Fibroblast of villous mesenchyme (primary cell): ENCODE measurements around the genes GDI1, RAB39B and TMLHE.

GRCh38 chrX:153878879-153879498 lies 7.0 kb downstream of the L1CAM start:
- CAGE, long polyA plus RNA = no peak

- CAGE, long polyA plus RNA = no peak
Measured at GRCh38 chrX:153886716-153887654, 1.0 kb upstream of the L1CAM start.

- CAGE, long polyA plus RNA = no peak
Measured at GRCh38 chrX:153942700-153943132, 1.7 kb downstream of the RENBP start.

DNA sequence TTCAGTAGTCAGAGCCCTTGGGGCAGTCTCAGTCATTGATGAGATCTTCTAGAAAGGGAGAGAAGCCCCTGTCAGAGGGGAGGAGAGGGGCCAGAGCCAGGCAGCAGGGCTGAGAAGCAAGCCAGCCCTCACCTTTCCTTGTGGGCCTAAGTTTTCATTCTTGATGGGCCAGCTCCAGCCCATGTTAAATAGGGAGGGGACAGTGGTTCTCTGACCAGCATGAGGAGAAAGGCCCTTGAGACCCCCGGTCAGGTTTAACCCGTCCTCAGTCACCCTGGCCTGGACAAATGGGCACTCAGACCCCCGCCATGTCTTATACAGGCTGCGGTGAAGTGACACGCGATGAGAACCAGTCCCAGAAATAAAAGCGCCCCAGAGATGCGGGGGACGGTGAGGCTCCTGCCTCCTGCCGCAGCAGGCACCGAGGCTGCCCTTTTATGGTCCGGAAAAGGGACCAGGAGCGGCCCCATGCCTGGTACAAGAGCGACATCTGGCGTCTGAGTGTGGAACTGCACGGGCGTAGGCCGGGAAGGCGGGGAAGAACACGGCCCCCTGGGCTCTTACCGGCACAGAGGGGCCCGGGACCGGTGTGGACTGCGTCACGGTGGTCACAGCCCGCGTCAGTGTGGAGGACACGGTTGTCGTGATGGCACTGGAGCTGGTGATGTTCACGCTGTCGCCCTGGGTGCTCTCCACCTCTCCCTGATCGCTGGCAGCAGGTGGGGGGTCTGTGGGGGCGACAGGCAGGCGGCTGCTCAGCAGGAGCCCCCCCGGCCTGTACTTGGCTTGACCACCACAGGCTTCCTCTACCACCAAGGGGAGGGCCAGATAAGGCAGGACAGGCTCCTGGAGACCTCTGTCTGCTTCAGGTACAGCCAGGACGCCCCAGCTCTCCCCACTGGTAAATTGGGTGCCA lies 8.9 kb upstream of the RENBP start:
- CAGE, long polyA plus RNA = no peak

GRCh38 chrX:154004150-154004920 lies 15.4 kb downstream of the IRAK1 start:
- CAGE, long polyA plus RNA = no peak

DNA sequence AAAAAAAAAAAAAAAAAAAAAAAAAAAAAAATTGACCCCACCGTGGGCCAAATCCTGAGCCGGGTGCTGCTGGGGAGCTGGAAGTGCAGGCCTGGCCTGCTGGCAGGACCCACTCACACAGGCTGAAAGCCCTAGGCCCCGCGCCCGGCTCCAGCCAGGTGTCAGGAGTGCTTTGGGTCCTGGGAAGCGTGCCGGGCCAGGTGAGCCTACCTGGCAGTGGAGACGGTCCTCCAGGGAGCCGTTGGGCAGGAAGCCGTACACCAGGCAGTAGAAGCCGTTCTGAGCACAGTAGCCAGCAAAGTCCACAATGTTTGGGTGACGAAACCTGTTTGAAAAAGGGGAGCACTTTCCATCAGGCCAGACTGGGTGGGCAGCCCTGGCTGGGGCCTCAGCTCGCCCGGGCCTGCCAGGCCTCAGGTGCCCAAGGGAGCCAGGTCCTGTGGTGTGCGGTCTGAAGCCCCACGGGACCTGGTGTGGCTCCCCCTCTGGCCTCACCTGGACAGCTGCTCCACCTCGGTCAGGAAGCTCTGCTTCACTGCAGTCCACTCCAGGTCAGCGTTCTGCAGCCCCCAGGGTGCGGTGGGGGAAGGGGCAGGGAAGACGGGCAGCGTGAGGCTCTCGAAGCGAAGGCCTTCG lies 1.8 kb downstream of the IRAK1 start:
- CAGE, long polyA plus RNA = no peak

DNA sequence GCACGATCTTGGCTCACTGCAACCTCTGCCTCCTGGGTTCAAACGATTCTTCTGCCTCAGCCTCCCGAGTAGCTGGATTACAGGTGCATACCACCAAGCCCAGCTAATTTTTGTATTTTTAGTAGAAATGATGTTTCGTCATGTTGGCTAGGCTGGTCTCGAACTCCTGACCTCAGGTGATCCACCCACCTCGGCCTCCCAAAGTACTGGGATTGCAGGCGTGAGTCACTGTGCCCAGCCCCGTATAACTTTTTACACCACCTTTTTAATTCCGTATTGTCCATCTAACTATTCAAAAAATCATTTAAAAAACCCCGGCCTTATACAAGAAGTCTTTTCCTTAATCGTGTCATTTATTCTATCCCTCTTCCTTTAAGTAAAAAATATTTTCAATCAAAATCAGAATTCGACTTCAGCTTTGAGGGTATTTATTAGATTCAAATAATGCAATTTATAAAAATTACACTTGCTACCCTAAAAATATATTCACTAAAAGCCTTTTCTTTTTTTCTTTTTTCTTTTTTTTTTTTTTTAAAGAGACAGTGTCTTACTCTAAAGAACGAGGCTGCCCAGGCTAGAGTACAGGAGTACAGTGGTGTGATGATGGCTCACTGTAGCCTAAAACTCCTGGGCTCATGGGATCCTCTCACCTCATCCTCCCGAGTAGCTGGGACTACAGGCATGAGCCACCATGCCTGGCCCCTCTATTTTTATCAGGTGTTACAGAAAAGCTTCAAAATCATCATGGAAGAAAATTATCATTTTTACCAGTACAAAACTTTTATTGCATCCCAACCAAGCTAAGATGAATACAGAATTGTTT lies 10.3 kb downstream of the MECP2 start:
- CAGE, long polyA plus RNA = no peak

- CAGE, long polyA plus RNA = no peak
Measured at GRCh38 chrX:154136435-154137334, 7.4 kb upstream of the OPN1LW start.

- CAGE, long polyA plus RNA = no peak
Measured at GRCh38 chrX:154351577-154352465, 22.6 kb downstream of the FLNA start.

DNA sequence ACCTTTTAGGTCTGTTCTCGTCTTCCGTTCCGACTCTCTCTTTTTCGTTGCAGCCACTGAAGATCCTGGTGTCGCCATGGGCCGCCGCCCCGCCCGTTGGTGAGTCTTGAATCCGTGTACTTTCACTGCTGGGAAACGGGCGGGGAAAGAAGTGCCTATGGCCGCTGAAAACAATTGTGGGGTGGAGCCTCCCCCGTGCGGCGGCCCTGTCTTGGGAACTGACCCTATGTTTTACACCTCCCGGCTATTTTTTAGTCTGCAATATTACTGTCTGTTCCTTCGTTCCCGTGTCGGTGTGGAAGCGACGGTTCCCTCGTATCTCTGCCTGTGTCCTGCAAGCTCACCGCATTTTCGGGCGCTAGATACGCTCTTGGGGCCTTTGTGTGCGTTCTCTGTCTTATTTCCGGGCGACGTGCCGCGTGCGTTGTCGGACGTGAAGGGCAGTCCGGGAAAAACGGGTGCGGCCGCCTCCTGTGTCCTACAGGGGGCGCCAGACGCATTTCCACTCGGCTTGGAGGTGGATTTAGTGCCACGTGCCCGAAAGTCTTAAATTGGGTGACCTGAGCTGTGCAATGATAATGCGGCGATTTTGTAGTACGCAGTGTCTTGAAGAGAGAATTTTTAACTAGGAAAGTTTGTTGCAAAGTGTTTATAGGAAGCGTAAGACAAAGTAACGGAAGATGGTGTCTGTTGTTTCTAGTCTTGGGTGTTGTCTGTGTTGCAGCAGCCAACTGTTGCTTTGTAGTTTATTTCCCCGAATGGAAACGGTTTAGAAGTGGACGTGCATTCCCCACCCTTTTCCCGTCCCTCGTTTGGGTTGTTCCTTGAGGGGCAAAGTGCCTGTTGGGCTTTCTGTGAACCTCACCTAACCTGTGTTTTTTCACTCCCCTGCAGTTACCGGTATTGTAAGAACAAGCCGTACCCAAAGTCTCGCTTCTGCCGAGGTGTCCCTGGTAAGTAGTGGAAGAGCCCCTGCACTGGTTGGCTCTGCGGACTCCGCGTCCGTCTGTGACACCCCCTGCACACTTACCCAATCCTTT lies 587 bp downstream of the RPL10 start:
- CAGE, long polyA plus RNA = no peak

GRCh38 chrX:154418388-154419156 lies 7.2 kb downstream of the TAFAZZIN start:
- CAGE, long polyA plus RNA = no peak

GRCh38 chrX:154436410-154437327 lies at the start of gene GDI1:
TSS of gene GDI1 (plus strand) at chrX:154437154.
- CAGE, long polyA plus RNA = no peak

DNA sequence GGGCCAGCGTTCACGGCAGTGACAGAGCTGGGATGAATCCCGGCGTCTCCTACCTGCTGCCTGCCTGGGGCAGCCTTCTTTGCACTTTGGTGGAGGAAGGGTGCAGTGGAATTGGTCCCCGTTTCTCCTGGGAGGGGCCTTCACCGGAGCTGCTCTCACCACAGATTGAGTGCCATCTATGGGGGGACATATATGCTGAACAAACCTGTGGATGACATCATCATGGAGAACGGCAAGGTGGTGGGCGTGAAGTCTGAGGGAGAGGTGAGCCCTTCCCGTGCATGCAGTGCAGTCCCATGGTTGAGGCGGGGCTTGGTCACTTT lies 3.0 kb upstream of the FAM50A start:
- CAGE, long polyA plus RNA = no peak

DNA sequence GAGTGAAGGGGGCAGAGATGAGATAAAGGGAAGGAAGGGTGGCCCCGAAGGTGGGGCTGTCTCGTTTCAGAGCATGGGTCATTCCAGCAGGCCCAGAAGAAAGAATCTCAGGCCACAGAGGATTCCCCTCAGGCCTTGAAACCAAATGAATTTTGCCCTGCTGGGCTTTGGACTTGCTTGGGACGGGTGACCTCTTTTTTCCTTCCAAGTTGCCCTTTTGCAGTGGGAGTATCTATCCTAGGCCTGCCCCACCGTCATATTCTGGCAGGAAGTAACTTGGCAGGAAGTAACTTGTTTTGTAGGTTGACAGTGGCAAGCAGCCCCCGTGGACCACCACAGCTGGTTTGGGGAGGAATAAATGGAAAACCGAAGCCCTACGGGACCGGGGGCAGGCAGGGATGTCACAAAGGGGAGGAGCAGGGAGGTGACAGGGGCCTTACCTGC lies 4.6 kb downstream of the FAM3A start:
- CAGE, long polyA plus RNA = no peak

- CAGE, long polyA plus RNA = no peak
Measured at GRCh38 chrX:154542778-154543801, 3.6 kb downstream of the G6PD start.

DNA sequence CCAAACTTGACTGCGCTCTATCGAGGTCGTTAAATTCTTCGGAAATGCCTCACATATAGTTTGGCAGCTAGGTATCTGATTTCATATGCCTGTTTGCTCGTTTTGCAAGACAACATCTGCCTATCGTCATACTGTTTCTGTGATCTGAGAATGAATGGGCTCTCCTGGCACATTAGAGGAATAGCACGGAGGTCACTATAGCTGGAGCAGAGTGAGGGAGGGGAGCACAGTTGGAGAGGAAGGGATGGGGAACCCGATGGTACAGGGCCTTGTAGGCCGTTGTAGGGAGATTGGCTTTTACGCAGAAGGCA lies 554 bp downstream of the IKBKG start:
- CAGE, long polyA plus RNA = no peak

DNA sequence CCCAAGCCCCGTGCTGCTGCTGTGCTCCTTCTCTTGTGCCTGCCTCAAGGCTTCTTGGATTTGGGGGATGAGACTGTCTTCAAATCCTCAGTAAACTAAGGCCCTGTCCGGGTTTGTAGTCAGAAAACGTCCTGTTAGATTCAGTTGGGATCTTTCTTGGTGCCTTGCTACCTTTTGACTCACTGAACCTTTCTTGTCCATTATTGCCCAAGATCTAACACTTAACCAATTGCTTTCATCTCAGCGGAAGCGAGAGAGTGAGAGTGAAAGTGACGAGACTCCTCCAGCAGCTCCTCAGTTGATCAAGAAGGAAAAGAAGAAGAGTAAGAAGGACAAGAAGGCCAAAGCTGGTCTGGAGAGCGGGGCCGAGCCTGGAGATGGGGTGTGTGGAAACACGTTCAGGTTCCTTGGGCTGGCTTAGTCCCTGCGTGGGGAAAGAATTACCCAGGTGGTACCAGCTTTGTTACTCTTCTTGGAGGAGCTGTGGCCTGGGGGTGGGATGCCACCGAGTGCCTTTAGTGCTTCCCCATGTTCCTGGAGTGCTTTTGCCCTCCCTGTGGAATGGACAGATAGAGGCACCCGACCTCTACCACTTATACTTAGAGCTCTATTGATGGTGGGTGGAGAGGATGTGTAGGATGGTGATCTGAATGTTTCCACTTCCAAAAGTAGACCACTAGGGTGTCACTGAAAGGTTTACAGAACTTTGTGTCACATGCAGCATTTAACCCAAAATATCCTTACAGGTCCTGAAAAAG lies 13.5 kb downstream of the DKC1 start:
- CAGE, long polyA plus RNA = no peak

DNA sequence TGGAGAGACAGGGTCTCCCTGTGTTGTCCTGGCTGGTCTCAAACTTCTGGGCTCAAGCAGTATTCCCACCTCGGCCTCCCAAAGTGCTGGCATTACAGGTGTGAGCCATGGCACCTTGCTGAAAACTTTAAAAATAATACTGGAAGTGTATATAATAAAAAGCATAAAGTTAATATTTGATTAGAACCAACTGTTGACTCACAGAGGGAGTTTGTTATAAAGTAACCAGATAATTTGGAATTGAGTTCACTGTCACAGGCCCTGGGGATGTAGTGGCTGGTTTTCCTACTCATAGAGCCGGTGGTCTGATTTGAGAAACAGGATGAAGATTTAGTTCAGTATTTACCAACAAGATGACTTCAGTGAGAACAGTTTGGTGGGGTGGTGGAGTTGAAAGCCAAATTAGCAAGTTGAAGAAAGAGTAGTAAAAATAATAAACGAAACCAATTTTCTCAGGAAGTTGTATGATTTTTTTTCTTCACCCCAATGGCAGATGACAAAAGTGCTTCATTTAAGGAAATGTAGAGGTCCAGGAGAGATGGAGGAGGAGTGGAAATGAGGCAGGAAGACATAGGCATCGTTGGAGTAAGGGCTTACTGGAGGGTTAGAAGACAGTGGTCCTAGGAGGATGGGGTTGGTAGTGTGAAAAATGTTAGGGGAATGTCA lies 17.8 kb downstream of the CMC4 start:
- CAGE, long polyA plus RNA = no peak

DNA sequence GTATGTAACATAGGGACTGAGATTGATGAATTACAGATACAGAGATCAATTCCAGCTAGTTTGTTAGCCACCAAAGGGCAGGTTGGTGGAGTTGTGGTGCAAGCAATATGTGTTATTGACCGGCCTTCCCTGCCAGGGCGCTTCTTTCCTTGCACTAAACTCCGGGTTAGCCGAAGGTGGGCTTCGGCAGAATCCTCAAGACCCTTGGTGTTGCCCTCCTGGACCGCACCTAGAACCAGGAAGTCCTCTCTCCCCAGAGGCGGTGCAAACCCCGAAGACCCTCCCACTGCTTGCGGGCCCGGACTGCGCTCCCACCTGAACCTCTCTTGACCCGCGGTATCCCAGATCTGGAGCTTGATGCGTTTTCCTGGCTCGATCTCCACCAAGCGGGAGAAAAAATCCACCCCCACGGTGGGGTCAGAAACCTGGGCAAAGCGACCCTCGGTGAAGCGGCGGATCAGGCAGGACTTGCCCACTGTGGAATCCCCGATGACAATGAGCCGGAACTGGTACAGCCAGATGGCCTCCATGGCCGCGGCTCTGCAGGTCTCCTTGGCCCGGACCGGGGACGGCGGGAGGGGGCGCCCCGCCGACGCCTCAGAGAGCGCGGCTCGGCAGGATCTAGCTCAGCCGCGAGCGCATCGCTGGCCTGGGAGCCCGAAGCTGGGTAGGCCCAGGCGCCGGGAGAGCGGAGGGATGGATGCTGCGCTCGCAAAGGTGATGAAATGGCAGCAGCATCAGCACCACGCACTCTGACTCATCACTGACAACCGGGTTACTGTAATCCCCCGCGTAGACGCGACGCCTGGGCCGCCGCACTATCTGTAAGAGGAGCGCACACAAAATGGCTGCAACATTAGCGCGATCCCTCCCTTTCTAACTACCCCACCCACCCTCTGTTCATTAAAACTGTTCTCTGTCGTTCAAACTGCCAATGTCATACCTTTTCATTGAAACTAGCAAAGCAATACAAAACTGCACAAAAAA lies at the start of gene RAB39B:
RAB39B (minus strand) TSS at position 733 of the 987 bp plus-strand sequence.
- CAGE, long polyA plus RNA = no peak

- CAGE, long polyA plus RNA = start-site peak on the minus strand at chrX:155612892-155612925, 295 and 357 reads in 2 replicates
Measured at GRCh38 chrX:155612823-155613428, at the start of gene TMLHE. TSS of gene TMLHE (minus strand) at chrX:155612952.